ENCODE measurements around a stretch of chr12.

GRCh38 chr12:13124741-13125629 lies 21.5 kb upstream of the GSG1 start:
- PRO-cap: no peak

DNA sequence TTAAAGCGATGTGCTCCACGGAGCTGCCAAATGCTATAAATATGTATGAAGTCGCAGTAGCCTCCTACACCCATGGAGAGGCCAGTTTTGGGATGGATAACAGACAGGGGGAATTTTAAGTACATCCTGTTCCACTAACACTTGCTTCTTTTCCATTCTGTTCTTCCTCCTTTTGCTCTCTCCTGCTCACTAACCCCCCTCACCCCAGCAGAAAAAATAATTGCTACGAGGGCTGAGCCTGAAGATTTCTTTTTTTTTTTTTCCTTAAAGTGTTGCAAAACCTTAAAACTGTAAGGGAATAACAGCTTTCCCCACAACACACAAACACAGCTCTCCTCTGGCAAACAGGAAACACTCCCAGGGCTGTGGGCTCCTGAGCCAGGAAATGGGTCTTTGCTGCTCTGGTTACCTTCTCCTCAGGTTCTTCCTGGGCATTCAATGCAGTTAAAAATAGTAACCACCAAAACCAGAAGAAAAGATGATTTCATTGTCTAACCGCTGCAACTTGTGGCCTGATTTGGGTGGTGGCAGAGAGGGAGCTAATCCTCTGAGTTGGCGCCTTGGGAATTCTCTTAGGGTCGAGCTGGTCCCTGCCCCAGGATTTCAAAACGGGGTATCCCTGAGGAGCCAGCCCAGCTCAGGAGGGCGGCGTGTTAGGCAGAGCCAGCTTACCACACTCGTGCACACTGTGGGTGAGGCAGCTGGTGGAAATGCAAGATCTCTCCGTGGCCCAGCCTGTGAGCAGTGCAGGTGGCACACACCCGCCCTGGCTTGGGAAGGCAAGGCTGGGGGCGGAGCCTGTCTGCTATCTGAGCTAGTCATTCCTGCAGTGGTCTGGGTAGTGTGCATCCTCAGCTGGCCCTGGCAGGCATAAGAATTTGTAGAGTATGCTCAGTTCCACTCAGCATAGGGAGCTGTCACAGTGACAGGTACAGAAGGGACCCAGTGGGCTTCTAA lies 17.1 kb upstream of the EMP1 start:
- PRO-cap: no peak

DNA sequence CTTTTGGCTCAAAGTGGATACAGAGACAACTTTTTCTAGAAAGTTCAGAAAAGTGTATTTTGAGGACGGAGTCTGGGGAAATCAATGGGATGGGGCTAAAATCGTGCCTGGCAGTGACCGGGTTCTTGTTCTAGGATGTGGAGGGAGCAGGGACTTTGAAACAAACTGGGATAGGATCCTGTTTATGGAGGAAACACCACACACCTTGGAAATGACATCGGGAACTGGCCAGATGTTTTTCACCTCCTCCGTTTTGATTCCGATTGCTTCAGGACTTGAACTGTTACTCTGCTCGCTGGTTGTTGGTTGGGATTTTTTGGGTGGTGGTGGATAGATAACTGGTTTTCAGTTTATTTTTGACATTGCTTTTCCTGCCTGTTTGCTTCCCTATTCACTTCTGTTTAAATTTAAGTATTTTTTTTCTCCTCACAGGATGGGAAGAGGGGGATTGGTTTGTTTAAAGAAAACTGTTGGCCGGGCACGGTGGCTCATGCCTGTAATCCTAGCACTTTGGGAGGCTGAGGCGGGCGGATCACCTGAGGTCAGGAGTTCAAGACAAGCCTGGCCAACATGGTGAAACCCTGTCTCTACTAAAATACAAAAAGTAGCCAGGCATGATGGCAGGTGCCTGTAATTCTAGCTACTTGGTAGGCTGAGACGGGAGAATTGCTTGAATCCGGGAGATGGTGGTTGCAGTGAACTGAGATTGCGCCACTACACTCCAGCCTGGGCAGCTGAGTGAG lies 667 bp downstream of the EMP1 start:
- PRO-cap: no peak

DNA sequence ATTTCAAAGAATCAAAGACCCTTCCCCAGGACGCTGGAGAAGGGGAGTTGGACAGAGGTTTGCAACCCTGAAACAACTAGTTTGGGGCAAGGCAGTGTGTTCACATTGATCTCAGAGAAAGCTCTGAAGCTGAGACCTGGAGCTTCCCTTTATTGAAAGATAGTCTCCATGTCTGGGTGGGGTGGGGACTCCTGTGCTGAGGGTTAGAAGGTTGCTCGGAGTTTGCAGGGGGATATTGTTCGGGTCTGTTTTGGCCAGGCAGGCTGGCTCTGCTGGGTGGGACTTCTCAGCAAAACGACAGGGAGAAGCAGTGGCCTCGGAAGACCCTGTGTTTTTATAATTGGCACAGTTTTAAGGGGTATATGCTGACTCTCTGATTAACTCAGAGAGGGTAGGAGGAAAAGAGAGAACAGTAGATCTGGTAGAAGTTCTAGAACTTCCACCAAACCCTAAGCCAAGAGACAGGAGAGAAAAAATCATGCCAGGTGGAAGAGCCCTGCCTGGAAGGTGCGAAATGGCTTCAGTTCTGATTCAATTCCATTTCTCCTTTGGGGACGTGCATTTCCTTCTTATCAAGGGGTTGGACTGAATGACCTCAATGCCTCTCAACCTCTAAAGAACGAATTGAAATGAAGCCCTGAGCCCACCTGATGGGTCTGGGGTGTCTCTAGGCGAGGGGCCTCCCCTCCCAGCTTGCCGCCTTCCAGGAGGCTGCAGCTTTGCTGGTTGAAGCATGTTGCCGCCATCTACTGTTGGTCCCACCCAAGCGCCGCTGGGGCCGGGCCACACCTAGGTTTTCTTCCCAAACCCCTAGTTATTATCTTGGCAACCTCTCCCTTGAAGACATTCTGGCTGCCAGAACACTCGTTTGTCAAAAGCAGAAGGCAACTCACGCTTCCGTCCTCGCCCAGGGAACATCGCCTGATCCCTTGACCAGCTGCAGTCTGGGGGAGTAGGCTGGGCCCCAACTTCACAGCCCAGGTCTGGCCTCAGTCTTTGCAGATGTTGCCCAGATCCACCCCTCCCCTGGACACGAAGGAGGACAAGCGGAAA lies 6.2 kb downstream of the EMP1 start:
- PRO-cap: no peak

DNA sequence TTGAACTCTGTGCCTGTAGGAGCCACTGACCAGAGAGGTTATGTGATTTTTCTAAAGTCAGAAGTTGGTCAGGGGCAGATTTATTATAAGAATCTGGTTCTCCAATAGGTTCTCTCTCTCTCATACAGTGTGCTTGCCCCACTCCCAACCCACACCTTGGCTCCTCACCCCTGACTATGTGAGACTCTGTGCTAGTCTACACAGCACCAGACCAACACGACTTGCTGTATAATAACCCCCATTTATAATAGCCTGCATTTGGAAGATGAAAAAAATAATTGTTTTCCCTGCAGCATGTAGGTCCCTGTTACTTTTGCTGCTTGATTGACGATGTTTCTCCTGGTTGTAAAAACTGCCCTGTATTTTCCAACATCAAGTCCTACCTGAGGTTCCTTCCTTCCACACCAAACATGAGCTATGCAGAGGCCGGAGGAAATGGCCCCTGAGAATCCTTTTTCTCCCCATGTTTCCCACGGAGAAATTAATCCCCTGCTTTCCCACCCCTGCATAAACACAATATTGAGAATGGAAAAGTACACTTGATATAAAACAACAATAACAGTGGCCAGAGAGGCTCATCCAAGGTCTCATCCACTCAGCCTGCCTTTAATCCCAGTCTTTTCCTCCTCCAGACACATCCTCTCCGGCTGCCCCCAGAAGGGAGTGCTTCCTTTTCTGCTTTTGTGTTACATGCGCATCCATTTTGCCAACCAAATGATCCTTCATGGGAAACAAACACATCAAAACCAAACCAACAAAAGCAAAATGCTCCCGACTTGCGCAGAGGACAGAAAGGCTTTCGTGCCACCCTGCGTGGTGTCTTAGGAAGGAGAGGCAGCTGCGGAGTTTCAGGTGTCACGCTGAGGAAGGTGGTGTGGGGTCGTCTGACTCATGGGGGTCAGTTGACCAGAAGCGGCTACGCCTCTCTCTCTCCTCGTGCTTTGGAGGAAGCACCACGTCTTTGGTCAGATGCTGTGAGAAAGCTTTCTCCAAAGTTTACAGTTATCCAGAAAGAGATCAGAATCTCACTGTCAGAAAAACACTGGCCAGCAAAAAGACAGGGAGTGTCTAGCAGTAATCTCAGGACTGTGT lies 7.6 kb downstream of the EMP1 start:
- PRO-cap: no peak

DNA sequence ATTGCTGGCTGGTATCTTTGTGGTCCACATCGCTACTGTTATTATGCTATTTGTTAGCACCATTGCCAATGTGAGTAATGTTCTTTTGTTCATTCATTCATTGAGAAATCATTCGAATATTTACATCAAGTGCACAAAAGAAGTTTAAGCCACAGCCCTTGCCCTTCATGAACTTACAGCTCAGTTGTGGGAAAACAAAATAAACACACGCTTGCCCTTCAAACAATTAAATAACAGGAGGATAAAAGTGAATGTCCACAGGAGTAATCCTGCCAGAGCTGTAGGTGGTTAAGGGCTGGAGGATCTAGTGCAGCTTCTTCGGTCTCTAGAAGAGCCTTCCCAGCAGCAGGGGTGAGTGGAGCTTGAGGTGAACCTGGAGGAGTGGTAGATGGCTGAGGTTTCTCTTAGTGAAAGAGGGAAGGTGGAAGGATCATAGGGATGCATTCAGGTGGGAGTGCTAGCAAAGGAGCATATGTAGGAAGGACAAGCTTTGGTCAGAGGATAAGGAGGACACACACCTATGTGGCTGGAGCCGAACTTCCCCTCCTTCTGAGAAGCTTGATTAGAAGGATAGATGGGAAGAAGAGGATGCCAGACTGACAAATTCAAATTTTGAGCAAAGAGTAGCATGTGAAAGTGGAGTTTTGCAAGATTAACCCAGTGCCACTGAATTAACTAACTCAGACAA lies 15.1 kb downstream of the EMP1 start:
- PRO-cap: no peak

DNA sequence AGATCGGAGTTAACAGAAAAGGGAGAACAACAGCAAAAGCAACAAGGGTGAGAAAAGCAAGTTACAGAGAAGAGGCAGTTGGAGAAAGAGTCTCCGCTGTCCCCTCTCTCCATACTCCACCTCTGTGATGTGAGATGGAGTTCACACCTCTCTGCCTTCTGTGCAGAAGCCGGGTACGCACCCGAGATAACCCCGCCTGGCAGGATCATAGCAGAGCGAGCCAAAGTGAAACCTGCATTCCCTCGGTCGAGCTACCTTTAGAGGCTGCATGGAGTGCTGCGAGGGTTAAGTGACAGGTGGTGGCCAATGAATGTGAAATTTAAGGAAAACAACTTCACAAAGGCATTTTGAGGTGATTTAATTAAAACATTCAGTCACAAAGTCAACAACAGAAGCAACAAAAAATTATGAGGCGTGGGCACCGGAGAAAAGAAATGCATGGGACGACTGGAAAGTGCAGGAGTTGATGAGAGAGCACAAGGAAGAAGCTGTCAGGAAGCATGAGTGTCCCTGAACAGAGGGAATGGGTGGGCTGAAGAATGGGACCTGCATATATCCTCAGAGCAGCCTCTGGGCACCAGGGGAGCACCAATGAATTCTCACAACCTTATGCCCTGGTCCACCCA lies 208.2 kb downstream of the EMP1 start:
- PRO-cap: no peak

- PRO-cap: no peak
Measured at GRCh38 chr12:14239320-14239915, 126.1 kb upstream of the ATF7IP start.

DNA sequence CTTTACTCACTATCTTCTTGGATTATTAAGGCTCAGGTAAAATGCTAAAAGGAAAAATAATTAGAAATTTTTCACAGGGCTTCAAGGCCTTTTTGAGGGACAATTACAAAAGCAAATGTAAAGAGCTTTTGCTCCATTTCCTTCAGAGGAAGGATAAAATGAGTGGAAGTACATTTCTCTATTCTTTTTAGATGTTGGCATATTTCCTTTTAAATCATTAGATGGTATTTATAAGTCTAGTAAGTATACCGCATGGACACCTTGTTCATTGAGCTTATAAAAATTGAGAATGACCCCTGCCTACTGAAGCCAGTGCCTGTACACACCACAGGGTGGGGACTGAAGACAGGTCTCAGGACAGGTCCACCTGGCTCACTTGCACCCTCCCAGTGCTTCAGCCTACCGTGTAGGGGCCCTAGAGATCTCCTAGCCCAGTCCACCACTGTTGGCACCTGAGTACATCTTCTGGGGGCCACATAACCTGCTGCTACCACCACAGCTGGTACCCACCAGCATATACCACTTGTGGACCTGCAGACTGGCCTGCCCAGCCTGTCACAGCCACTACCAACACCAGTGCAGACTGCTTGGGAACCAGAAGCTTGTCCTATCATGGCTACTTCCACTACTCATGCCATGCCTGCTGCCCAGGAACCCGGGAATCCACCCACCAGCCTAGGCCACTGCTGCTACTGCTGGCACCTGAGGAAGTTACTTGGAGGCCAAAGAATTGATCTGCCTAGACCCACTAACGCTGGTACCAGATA lies 63.8 kb downstream of the GUCY2C start:
- PRO-cap: no peak

GRCh38 chr12:14793051-14793435 lies 10.2 kb downstream of the WBP11 start:
- PRO-cap: no peak

DNA sequence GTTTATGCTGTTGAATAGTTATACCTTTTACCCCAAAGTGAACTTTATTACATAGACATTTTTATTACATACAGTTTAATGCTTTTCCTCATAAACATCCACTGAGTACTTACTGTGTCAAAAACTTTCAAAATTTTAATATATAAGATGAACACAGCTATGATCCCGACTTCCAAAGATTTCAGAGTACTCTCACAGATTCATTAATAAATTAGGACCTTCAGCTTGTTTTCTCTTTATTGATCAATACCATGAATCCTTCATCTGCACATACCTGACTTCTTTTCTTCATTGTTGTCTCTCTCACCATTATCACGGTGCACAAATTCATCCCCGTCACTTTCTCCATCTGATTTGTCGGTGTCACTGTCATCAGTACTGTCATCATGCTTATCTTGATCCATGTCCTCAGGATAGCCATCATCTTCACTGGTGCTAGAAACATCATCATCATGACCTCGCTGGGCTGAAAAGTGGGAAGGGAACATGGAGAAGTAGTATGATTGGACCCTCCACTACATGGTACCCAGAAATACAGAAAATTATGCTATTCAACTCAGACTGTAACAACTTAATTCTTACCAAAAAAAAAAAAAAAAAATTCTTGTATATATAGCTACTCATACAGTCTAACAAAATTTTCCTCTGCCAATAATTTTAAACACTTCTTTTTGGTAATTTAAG lies 9.7 kb downstream of the WBP11 start:
- PRO-cap: no peak

GRCh38 chr12:14881814-14882331 lies 3.8 kb downstream of the MGP start:
- PRO-cap: no peak

- PRO-cap: no peak
Measured at GRCh38 chr12:14905006-14905640, 19.5 kb upstream of the MGP start.

DNA sequence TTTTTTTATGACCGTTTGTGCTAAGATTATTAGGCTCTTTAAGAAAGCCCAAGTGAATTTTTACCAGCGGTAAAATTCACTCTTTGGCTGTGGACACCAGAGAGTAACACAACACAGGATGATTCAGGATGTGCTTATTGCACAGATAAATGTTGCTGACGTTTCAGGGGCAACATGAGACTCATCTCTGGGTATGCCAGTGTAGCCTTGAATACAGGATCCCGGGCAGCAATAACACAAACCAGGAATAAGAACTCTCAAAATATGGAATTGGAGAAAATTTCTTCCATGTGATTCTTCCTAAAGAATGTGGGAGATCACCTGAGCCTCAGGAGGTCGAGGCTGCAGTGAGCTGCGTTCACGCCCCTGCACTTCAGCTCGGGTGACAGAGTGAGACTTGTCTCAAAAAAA lies 2.7 kb downstream of the ARHGDIB start:
- PRO-cap: no peak

- PRO-cap: no peak
Measured at GRCh38 chr12:15137819-15138532, 83.2 kb downstream of the RERG start.

DNA sequence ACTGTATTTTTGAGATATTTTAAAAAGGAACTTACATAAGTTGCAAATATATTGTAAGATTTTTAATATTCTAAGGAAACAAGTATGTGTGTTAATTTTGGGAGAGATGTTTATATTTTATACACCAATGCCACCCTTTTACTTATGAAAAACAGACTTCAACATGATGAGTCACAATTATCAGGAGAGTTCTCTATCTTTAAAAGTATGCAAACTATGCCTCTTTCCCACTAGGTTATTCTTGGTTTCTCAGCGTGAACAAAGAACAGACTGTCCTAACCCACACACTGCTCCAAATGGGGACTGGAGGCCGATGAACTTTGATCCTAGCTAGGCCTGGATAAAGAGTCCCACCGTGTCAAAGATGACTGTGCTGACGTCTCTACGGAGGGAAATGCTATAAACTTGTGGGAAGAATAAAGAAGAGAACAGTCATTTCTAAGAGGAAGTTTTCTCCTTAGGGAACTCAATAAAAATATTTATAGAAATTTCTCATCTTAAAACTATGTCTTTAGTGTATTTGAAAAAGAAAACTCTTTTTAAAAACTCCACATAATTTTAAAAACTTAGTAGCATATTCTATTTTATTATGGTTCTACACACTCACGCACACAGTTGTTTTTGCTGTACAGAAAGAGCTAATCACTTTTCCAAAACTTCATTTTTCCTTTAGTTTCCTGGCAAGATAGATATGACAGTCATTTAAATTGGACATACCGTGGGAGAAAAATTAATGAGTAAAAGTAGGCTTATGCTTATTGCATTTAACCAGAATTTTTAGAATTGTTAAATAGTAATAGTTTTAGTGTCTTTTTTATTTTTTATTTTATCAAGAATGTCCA lies 160.0 kb downstream of the EPS8 start:
- PRO-cap: no peak

GRCh38 chr12:16036478-16037508 lies 125.7 kb downstream of the DERA start:
- PRO-cap: no peak

- PRO-cap: no peak
Measured at GRCh38 chr12:16175985-16176380, 101.5 kb downstream of the SLC15A5 start.

- PRO-cap: no peak
Measured at GRCh38 chr12:16493165-16493545, 112.8 kb downstream of the LMO3 start.

- PRO-cap: no peak
Measured at GRCh38 chr12:16573458-16574217, 32.3 kb downstream of the LMO3 start.